Umbilical cord (tissue), 2 donors: ENCODE measurements around a stretch of chr18.

DNA sequence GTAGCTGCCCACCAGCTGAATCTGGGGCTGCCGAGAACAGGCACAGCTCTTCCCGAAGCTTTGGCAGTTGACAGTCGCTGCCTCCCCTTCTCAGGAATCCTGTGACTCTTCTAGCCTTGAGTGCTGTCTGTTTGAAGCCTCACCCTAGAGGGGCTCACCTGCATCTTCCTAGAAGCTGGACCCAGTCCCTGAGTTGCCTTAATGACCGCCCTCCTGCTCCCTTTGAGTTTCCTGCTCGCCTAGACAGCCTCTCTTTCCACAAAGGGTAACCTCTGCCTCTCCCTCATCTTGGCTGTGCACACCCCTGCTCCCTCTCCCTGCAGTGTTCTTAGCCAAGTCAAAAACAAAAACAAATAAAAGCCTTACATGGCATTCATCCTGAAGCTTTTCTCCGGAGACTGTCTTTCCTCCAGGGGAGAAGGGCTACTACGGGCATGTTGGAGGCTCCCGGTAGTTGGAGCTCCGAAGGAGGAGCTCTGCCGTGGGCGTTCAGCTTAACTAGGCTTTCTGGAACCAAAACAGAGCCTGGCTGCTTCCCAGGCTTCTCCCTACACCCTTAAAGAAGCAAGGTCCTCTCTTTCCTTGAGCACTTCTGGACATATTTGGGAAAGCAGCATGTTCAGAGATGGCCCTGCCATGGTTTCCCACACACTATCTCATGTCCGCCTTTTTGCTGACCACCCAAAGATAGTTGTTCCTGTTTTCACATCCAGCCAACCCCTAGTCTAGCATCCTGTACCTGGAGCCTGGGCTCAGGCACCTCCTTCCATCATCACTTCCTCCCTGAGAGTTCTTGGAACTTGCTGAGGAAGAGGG lies 104.2 kb downstream of the TPGS2 start:
- RAMPAGE, long total RNA, result no peak

GRCh38 chr18:36814750-36815494 lies 13.9 kb downstream of the TPGS2 start:
- RAMPAGE, long total RNA, result no peak

DNA sequence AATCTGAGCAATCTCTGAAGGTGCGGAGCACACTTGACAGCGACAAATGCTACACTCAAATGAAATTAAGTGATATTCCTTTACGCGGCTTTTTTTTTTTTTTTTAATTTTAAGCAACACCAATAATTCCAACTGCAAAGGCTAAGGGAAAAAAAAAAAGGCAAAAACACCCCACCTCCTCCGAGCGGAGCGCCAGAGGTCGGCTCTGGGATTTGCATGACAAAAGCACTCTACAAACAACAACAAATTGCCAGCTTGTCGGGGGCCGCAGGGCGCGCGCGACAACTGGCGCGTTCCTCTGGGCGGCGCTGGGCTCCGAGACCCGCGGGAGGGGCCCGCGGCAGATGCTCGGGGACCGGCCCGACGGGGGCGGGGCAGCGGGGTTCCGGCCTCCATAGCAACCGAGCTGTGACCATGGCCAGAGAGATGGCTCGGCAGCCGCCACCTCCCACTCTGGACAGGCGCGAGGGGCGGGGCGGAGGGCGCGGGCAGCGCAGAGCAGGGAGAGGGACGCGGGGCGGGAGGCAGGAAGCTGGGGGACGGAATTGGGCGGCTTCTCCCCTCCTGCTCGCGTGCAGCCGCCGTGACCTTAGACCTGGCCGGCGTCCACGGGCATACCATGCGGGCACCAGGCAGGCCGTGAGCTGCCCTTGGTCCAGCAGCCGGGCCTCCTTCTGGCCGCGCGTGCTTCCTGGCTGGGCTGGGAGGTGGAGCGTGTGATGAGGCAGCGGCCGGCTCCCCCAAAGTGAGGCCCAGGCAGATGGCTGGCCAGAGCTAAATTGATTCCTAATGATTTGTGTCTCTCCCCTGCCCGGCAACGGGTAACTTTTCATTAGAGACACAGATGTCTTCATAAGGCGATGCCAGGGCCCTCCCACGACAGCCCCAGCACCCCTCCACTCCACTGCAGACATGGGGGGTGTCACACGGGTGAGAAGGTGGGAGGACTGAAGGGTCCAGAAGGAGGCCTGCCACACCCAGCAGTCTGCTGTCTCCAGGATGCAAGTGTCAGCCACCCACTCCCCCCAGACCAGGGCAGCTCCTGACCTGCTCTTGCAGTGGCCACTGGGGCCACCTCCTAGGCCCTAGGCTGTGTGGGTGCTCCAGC lies 171.5 kb downstream of the CELF4 start:
- RAMPAGE, long total RNA, result no peak

GRCh38 chr18:39648158-39648515 lies 2082.5 kb upstream of the CELF4 start:
- RAMPAGE, long total RNA, result no peak

DNA sequence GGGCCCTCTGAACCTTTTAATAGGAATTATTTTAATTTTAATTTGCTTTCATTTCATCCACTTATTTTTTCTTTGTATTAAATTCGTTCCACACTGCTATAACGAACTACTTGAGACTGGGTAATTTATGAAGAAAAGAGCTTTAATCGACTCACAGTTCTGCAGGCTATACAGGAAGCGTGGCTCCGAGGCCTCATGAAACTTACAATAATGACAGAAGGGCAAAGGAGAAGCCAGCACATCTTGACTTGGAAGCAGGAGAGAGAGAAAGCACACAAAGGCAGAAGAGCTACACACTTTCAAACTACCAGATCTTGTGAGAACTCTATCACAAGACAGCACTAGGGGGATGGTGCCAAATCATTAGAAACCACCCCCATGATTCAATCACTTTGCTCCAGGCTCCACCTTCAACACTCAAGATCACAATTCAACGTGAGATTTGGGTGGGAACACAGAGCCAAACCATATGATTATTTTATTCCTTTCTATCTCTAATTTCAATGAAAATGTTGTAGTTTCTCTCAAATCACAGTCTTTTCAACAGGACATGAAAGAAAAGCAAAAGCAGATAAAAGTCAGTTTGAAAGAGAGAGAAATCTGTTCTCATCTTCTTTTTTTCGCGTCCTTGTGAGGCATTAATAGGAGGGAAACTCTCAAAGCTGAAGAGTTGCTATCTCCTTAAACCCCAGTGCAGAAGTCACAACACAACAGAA lies 655.9 kb upstream of the SYT4 start:
- RAMPAGE, long total RNA, result no peak

- RAMPAGE, long total RNA, result no peak
These were observed 49.1 kb downstream of the SETBP1 start for GRCh38 chr18:44729690-44730223.

DNA sequence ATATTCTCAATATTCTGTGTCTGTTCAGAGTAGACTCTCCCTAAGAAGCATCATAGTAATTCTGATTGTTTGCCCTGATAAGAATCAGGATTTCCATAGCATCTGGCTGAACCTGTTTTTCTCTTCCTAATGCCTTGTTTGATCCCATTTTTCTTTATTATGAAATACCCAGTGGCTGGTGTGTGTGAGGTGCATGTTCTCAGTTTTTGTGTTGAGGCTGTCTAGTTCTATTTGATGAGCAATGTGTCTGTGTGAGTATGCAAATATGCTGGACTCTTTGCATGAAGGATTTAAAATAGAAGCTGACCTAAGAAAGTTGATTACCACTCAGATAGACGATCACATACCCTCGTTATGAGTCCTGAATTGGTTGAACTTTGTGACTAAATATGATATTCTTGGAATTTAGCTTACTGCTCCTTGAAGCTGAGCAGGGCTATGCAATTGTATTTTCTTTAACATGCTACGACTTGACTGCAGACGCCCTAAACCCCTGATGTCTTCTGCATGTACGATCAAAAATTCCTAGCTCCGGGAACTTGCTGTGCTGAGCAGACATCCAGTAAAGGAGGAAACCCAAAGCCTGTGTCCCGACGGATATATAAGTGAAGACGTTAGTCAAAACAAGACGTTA lies 51.3 kb downstream of the SETBP1 start:
- RAMPAGE, long total RNA, result no peak

- RAMPAGE, long total RNA, result no peak
These were observed 97.1 kb downstream of the SETBP1 start for GRCh38 chr18:44777646-44778316.

GRCh38 chr18:45324341-45324776 lies 290.9 kb upstream of the SLC14A2 start:
- RAMPAGE, long total RNA, result no peak

GRCh38 chr18:45324777-45325105 lies 290.5 kb upstream of the SLC14A2 start:
- RAMPAGE, long total RNA, result no peak

DNA sequence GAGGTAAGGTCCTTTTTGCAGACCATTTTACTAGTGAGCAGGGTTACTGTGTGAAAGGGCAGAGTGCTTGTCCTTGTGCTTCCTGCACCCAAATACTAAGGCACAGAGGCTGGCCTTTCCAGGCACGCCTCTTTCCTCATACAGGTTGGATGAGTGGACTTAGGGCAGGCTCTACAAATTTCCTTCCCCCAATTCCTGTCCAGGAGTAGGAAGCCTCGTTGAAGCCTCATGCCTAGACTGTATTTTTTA lies 288.7 kb upstream of the SLC14A2 start:
- RAMPAGE, long total RNA, result no peak

DNA sequence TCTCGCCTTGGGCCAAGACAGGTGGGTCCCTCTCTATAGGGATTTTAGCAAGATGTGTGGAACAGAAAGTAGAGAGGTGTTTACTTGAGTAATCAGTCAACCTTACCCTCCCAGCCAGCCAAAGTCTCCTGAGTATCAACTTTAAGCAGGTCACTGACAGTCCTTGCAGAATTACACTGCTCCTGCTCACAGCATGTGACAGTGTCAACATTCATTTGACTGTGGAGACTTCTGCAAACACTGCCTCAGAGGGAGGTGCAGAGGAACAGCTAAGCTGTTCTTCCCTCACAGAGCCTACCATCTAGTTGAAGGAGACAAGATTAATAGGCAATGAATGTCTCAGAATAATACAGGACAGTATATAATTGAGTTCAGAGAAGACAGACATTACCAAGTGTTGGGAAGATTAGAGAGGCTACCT lies 11.9 kb downstream of the SLC14A2 start:
- RAMPAGE, long total RNA, result no peak

GRCh38 chr18:45670249-45671015 lies 53.5 kb upstream of the SLC14A1 start:
- RAMPAGE, long total RNA, result no peak

DNA sequence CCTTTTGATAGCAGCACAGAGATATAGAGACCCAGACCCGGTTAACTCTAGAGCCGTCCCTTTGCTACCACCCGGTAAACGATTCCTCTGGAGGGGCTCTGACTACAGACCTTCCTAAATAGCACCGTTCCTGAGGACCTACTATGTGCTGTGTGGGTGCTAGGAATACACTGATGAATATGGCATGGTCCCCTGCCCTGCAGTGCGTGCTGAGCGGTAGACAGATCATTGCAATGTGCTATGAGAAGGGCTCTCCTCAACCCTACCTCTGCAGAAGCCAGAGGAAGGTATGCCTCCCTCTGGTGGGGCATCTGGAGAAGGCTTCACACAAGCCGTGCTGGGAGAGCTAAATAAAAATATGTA lies 13.8 kb downstream of the SIGLEC15 start:
- RAMPAGE, long total RNA, result no peak

- RAMPAGE, long total RNA, result no peak
These were observed 12.7 kb downstream of the EPG5 start for GRCh38 chr18:45954088-45955258.

- RAMPAGE, long total RNA, result no peak
These were observed 4.8 kb downstream of the EPG5 start for GRCh38 chr18:45962244-45962840.

DNA sequence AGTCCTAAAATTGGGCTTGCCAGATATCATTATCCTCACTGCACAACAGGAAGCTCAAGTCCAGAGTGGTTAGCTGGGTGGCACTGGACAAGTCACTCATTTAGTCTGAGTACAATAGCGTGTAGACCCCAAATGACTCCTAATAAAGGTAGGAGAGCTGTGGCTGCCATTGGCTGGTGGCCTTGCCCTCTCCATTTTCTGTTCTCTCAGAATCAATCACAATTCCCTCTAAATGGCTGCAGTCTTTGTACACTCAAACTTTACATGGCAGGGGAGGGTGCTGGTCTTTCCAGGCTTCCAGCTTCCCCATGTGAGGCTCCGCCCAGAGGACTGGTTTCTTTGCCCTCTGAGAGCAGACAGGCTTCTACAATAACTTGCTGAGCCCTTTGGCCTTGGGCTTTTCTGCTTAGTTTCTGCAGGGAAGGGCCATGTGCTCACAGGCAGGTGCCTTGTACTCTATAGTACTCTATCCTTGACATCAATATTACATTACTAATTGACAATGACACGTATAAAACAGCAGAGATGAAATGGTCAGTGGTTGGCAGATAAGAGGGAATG lies 11.6 kb downstream of the PSTPIP2 start:
- RAMPAGE, long total RNA, result no peak

DNA sequence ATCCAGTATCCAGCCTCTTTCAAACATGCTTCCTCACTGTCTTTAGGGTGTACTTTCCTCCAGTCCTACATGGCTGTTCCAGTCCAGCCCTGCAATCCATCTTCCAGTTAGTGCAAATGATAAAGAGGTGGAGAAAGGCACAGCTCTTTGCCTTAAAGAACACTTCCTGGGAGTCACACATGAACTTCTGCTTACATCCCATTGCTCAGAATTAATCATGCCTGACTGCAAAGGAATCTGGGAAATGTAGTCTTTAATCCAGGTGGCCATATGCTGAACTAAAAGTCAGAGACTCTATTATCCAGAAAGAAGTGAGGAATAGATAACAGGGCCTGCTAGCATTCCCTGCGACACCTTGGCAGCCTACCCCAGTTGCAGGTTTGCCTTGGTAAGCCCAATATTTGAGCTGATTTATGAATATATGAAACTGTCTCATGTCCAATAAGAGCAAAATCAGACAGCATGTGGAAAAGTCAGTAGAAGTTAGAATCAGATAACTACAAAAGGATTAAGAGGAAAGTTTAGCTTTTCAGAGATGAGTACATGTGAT lies 9.2 kb upstream of the RNF165 start:
- RAMPAGE, long total RNA, result no peak

GRCh38 chr18:46600791-46601698 lies 56.0 kb downstream of the LOXHD1 start:
- RAMPAGE, long total RNA, result no peak

GRCh38 chr18:46814593-46815122 lies 57.8 kb upstream of the ST8SIA5 start:
- RAMPAGE, long total RNA, result no peak